ENCODE results near the genes COL1A1 and ANKRD40.

DNA sequence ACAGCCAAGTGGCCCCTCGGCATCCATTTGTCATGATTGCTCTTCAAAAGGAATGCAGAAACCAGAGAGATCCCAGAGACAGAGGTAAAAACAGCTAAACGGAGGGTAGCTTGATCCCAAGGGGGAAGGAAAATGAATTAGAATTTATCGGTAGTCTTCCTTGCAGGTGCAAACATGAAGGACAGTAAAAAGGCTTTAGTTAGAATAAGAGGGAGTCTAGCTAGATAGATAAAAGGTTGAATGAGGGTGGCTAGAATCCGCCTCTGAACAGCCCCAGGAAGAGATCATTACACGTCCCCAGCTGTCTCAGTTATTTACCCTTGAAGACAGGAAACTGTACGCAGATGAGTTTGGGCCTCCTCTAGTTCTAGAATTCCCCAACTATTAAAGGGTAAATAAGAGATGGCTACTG is 17.3 kb downstream of the FAM117A start:
- PRO-cap = unidirectional peak, minus-strand start at position 289 of the sequence

GRCh38 chr17:49798166-49798708 is 9.8 kb downstream of the KAT7 start:
- PRO-cap = no peak

- PRO-cap = no peak
Observed at GRCh38 chr17:49832364-49832692, 15.5 kb downstream of the TAC4 start.

DNA sequence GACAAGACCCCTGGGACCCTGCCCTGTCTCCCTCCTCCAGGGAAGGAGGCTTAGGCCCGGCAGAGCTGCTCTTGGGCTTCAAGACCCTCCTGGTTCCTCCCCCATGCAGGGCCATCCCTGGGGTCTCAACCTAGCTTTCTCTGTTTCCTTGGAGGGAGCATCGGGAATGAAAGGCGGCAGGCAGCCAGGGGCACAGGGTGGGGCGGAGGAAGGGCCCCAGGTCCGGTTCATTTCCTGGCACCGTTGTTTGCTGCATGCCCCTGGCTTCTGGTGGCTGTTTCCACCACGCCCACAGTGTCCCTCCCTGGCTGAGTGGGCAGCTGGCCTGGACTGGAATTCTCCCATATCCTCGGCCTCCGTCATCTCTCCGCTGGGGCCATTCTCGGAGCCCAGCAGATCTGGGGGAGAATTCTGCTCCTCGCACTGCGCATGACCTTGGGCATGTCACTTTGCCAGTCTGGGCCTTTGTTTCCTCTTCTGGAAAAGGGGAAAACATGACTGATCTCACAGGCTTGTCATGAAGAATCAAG is 12.2 kb upstream of the ITGA3 start:
- PRO-cap = no peak

- PRO-cap = no peak
Observed at GRCh38 chr17:50064330-50064978, 8.5 kb downstream of the ITGA3 start.

DNA sequence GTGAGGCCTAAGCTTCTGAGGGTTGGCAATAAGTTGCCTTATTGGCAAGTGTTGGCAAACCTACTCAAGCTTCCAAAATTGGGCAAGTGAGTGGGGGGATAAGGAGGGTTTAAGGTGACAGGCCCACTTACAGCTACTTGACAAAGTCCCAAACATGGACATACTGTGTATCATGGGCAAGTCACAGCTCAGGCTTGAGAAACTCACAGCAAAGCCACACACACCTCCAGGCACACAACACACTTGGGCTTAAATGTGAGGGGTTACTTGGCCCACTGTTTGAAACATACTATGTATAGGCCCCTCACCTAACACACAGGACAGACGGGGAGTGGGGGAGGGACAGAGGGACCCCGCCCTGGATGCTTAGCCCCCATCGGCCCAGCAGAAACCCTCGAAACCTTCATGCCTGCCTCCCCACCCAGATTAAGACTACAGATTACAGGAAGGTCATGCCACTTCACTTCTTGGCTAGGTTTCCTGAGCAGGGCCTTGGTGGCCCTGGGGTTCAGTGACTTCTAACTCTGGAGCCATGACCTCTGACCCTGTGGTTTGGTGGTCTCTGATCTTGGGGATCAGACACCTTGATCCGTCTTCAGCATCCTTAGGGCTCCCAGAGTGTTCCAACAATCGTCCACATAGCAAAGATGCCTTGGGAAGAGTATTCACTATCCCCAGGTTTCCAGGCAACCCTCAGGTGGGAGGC is 2.2 kb upstream of the SAMD14 start:
- PRO-cap = no peak

GRCh38 chr17:50141201-50141733 is 9.2 kb downstream of the PPP1R9B start:
- PRO-cap = no peak

DNA sequence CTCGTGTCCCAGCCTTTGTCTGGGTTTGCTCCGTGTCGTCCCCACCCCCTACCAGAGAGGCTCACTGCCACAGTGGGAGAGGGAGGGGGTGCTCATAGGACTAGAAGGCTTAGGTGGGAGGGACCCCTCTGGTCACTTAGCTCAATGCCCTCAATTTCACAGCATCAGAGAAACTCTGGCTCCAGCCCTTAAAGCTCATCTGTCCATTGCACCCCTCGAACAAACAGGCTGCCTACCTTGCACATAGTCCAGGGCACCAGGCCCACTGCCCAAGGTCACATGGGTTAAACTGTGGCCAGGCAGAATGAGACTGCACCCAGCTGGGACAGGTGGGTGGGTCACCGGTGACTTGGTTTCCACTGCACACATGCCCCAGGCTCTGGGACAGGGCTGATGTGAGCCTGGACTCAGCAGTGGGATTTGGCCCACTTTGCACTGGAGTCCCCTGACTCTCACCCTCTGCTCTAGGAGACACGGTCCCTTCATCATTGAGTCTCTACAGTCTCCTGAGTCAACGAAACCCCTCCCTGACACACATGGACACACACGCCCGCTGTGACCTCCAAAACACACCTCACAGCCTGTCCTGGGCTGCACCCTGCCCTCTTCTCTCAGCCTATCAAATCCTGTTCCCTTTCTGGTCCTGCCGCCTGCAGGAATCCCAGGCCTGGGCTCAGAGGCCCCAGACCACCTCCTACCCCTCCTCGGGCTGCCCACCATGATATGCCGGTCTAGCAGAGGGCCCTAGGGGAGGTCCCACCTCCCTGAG is 3.8 kb downstream of the PPP1R9B start:
- PRO-cap = no peak

DNA sequence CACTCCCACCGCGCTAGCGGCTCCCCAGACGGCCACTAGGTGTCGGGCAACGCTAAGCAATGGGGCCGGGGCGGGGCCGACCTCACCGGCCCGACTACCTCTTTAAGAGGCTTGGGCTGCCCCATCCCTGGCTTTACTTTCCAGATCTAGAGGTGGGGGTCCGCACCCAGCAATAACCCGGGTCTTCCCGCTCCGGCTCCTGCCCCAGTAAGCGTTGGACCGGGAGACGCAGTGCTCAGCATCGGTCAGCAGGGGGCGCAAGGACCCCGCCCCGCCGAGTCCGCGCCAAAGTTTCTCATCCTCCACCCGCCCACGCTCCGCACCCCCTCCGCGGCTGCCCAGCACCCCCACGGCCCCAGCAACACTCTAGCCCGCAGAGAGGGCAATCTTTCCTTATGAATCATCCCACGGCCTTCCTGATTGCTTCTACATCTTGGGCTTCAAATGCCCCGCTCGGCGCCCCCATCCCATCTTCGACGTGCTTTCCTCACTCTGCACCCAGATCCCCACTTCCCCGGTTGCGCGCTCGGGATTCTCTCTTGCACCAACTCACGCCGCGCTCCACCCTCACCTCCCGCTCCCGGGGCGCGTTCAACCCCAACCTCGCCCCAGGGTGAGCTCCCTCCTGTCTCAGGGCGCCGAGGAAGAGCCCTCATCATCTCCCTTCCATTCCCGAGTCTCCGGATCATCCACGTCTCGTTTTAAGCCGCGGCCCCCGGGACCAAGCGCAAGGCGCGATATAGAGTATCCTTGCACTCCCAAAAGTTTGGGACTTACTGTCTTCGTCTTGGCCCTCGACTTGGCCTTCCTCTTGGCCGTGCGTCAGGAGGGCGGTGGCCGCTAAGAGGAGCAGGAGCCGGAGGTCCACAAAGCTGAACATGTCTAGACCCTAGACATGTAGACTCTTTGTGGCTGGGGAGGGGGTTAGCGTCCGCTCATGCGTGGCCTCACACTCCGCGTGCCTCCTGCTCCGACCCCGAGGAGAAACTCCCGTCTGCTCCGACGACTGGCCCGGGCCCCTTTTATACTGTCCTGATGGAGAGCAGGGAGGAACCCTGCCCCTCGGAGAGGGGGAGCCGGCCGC is at the start of gene COL1A1:
TSS of gene COL1A1 (minus strand) at position 998 of the 1,084 bp plus-strand sequence.
- PRO-cap = unidirectional peak, minus-strand start at position 905 of the sequence; unidirectional peak, minus-strand start at position 996 of the sequence

- PRO-cap = no peak
Observed at GRCh38 chr17:50257084-50257394, 17.2 kb upstream of the TMEM92 start.

DNA sequence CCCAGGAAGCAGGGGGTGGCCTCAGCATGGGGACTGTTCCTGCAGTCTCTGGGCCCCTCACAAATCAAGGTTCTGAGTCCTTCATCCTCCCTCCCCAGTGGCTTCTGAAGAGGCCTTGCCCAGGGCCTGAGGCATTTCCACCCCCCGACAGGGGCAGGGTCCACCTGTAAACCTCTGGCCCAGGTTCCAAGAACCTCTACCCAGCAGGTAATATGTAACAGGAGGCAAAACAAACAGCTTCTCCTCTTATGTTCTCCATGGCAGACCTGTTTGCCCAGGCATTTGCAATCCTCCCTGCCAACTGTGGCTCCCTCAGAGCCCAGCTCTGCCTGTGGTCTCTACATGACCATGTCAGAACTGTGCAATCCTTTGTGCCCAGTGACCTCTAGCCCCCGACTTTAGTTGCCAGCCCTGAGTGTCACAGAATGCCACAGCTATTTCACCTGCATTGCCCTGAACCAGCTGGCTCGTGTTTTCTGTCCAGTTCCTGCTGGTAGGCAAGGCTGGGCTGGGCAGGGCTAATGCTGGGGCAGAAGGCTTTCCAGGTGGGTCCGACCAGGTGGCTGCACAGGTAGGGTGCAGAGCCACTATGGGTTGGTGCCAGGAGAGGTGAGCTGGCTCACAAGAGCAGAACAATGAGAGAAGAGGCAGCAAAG is 14.3 kb downstream of the ACSF2 start:
- PRO-cap = no peak

GRCh38 chr17:50514893-50515245 is 6.6 kb downstream of the MYCBPAP start:
- PRO-cap = no peak

GRCh38 chr17:50559177-50560248 is 1.0 kb upstream of the CACNA1G start:
- PRO-cap = no peak

- PRO-cap = unidirectional peak, plus-strand start at chr17:50640937
Observed at GRCh38 chr17:50640810-50641282, 6.2 kb downstream of the ABCC3 start.

DNA sequence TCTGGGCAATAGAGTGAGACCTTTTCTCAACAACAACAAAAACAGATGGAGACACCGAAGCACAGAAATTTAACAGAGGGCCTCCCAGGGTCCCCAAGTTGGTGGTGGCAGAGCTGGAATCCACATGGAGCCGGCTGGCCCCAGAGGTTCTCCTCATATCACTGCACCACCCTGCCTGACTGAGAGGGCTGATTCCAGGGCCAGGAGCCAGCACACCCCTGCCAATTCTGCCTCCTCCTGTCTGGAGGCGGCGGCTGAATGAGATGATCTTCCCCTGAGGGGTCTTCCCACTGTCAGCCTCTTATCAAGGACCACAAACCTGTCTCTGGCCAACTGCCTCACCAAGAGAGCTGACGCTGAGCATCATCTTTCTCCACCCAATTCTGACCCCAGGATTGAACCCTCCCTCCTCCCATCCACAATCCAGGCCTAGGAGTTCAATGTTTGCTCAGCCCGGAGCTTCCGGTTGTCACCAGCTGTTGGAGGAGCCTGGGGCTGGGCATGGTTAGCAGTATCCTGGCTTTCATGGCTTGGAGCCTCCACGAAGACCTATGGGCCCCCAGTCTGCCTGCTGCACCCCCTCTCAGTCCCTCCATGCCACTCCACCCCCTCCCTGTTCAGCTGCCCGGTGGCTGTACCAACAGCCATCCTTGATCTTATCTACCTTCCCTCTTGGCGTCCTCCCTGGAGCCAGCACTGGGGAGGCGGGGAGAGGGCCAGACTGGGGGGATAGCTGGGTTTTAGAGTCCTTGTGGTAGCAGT is 25.5 kb downstream of the ABCC3 start:
- PRO-cap = no peak

GRCh38 chr17:50668104-50669115 is 33.7 kb downstream of the ABCC3 start:
- PRO-cap = no peak

DNA sequence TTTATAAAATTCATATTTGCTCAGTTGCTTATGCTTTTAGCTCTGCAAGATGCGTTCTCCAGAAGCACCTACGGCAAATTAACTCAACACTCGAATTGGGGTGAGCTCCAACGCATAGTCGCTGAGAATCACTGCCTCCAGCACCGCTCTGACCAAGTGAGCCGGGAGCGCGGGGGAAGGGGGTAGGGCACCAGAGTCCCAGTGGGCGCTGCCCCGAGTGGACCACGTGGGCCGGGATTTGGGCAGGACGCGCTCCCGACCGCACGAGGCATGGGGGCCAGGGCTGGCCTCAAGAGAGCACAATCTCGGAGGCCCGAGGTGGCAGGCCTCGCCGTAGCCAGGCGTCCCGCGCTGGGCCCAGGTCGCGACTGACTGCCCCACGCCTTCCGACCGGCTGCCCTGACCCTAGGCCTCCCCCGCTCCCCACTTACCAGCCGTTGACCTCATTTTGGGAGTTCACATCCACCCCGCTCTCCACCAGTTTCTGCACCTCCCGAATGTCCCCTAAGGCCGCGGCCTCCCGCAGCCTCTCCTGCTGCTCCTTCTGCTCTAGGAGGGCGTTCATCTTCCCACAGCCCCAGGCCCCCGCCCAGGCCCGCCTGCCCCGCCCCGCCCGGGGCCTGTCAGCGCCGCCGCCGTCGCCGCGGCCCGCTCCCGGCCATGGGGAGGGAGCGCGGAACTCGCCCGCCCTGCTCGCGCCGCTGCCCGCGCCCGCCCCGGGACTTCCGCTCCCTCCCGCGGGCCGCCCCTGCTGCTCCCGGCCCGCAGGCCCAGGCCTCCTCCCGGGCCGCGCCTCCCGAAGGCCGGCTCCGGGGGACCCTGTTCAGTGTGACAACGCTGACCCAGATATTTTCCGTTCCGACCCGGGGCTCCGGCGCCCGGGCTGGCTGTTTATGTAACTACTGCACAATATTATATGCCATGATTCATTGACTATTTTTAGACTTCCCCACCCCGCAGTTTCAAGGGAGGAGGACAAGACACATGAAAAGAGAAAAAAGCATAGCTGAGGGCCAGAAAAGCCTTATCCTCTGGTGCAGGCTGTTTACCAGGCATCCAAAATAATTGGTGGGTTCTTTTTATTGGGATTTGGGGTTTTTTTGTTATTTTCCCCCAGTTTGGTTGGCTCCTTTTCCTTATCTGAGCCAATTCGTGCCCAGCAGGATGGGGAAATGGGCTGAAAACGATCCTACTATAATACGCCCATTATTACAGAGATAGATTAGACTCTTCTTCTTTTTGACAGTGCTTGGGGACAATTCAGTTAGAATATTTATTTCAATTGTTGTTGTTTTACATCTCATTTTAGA is at the start of gene ANKRD40:
TSS of gene ANKRD40 (minus strand) at position 825 of the 1,310 bp plus-strand sequence.
- PRO-cap = bidirectional peak, plus-strand start at position 271 of the sequence, minus-strand start at position 158 of the sequence; bidirectional peak, plus-strand start at position 1,016 of the sequence, minus-strand start at position 774 of the sequence

- PRO-cap = no peak
Observed at GRCh38 chr17:50742564-50743092, 23.2 kb downstream of the LUC7L3 start.

DNA sequence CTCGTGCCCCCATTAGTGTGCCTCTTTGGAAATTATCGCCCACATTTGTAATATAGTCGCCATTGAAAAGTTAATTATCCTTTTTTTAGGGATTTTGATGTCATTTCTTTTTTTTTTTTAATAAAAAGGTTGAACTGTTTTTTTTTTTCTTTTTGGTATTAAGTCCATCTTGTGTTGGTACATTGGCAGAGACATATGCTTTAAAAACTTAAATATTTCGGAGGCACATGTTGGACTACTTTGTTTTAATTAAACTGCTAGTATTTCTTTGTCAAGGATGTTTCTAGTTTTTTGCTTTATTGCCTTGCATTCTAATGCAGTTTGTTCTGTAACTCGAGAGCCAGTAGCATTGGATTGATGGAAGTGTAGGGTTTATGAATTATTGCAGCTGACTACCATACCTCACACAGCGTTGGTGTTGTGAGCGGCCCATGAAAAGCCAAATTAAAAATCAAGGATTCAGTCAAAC is 16.4 kb downstream of the ANKRD40CL start:
- PRO-cap = no peak

- PRO-cap = no peak
Observed at GRCh38 chr17:50802723-50803175, 32.6 kb upstream of the WFIKKN2 start.